Zone of skin (tissue), 1 donor: ENCODE measurements around the gene UTS2R.

DNA sequence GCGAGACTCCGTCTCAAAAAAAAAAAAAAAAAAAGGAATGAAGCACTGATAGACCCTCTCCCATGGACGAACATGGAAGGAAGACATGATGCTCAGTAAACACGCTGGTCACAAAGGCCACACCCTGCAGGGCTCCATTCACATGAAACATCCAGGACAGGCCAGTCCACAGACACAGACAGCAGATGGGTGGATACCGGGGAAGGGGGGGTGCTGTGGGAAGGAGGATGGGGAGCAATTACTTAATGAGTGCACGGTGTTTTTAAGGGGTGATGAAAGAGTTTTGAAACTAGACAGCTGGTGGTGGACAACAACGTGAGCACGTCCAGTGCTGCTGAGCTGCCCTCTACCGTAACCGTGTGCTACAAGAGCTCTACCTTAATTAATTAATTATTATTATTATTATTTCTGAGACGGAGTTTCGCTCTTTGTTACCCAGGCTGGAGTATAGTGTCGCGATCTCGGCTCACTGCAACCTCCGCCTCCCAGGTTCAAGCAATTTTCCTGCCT lies 6.0 kb upstream of the SLC16A3 start:
- RRBS = no CpG with 5 or more reads among the region's 16 CpGs

DNA sequence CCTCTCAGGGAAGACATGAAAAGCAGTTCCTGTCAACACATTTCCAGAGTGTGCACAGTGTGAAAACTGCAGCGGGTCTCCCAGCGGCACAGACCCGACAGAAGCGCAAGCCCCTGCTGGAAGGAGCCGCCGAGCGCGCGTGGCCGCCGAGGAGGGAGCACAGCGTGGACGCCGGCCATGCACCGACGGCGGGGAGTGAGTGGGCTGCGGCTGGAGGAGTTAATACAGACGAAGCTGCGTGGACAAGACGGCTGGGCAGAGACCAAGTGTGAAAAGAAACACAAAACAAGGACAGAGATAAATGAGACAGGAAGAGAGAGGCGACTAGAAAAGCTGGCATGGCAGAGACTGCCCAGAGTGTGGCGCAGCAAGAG lies 16.3 kb downstream of the SLC16A3 start:
- RRBS = no CpG with 5 or more reads among the region's 23 CpGs

DNA sequence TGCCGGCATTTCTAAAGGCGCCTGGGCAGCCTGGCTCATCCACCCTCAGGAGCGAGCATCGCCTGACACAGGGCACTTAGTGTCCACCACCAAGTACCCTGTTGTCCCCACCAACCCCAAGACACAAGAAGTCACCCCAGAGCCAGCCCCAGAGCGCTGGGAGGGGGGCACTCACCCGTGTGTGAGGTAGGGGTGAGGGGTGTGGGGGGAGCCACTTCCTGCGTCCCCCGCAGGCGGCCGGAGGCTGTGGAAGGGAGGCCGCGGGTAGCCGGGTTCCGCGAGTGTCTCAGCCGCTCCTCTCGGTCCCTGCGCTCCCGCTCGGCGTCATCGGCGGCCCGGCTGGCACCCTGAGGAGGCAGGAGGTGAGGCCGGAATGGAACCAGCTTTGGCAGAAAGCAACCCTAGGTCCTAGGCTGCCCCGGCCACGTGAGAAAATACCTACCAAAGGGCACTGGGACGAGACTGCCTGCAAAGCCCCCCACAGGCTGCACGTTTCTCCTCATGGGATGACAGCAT lies 20.5 kb downstream of the SLC16A3 start:
- RRBS = 96% methylated on average over 13 of the region's 29 CpGs

DNA sequence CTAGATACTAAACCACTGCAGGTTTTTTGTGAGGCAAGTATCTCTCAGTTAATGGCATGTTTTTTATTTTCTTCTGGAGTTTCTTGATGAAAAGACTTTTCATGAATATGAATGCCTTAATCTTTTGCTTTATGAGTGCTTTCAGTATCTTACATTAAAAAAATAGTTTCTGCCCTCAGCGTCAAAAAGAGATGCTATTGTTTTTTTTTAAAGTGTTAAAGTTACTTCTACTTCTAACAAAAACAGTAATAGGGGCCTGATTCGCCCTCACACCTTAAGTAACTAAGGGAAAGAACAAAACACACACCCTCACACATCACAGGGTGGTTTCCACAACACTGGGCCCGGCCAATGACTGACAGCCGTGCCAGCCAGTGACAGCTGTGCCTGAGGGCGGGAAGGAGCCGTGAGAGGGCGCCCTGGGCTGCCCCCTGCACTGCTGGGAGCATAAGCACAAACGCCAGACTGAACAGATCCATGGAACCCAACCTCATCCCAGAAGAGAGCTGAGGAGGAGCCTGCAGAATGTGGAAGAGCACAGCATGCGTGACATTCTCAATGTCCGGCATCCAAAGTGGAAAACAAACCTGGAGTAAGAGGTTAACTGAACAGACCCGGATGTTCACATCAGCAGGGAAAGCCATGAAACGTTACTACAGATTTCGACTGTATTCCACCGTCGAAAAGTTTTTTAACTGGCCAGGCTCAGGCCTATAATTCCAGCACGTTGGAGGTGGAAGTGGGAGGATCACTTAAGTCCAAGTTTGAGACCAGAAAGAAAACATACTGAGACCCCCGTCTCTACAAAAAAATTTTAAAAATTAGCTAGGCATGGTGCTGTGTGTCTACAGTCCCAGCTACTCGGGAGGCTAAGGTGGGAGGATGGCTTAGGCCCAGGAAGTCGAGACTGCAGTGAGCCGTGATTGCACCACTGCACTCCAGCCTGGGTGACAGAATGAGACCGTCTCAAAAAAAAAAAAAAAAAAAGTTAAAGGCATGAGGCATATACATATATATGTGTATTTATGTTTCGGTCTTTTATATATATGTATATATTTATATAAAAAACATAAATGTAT lies 15.9 kb downstream of the CSNK1D start:
- RRBS = 90% methylated on average over 1 of the region's 22 CpGs

- RRBS = no CpG with 5 or more reads among the region's 14 CpGs
Measured at GRCh38 chr17:82260361-82261517, 12.8 kb downstream of the CSNK1D start.

- RRBS = 11% methylated on average over 3 of the region's 13 CpGs
Measured at GRCh38 chr17:82327948-82328297, 5.6 kb downstream of the SECTM1 start.

GRCh38 chr17:82332065-82332563 lies 1.5 kb downstream of the SECTM1 start:
- RRBS = no CpG with 5 or more reads among the region's 22 CpGs

DNA sequence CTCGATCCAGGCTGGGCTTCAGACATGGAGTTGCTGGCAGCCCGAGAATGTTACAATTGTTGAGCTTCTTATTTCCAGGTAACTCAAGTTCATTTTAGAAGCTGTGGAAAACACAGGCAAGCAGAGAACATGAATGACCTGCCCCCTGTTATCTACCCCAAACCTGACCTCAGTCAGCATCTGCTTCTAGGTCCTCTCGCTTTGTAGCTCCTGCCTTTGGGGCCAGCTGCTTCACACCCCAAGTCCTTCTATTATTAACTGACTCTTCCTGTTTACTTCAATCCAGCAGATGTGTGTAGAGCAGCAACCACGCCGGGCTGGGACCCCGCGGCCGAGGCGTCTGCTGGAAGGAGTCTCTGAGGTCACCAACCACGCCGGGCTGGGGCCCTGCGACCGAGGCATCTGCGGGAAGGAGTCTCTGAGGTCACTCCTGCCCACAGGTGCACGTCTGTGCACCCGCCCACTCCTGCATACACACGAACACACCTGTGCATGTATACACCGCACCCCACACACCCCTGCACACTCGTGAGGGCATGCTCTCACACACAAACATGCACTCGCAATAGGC lies 7.9 kb upstream of the TEX19 start:
- RRBS = 73% methylated on average over 7 of the region's 20 CpGs

- RRBS = 2% methylated on average over 37 of the region's 64 CpGs
Measured at GRCh38 chr17:82371369-82371882, at the start of gene UTS2R. TSS of gene UTS2R (plus strand) at chr17:82371765.

- RRBS = 11% methylated on average over 9 of the region's 24 CpGs
Measured at GRCh38 chr17:82384535-82385138, 13.1 kb downstream of the UTS2R start.

- RRBS = no CpG with 5 or more reads among the region's 13 CpGs
Measured at GRCh38 chr17:82488785-82489687, 30.5 kb downstream of the NARF start.

DNA sequence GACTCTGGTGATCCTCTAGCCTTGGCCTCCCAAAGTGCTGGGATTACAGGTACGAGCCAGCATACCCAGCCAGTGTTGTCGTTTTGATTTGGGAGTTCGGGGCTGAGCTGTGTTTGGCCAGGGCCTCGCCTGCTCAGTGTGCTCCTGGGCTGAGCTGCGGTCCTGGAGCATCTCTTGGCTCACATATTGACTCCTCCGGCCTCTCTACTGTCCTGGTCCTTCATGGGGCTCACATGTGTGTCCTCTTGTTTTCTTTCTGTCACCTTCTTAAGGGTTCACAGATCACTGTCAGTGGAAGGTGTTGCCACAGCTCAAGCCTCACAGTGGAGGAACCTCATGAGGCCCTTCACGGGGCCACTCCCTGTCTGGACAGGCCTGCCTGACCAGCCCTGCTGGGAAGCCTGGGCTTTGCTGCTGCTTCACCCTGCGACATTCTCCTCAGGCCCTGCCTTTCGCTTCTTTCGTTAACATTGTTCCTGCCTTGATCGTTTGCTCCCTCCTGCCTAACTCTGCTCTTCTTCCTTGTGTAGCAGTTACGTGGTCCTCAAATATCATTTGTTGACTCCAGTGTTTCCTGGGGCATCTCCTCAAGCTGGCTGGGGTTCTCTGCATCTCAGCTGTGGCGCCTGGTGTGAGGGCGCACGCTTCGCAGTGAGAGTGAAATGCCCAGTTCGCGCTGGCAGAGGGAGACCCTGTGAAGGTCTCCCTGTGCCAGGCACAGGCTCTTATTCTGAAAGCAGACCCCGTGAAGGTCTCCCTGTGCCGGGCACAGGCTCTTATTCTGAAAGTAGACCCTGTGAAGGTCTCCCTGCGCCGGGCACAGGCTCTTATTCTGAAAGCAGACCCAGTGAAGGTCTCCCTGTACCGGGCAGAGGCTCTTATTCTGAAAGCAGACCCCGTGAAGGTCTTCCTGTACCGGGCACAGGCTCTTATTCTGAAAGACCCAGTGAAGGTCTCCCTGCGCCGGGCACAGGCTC lies 55.8 kb downstream of the WDR45B start:
- RRBS = 0% methylated on average over 1 of the region's 27 CpGs

DNA sequence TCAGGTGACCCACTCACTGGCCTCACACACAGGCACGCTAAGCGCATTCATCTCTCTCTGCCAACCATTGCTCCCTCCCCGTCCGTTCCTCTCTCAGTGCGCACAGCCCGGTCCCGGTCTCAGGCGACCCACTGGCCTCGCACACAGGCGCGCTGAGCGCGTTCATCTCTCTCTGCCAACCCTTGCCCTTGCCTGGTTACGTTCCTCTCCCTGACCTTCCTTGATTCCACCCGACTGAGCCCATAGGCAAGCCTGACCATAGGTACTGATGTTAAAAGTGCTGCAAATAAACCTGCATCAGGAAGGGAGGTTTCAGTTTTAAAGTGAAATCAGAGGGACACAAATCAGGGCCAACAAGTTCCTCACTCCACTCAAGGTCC lies 20.7 kb downstream of the WDR45B start:
- RRBS = 40% methylated on average over 4 of the region's 15 CpGs

- RRBS = 95% methylated on average over 7 of the region's 31 CpGs
Measured at GRCh38 chr17:82658354-82658880, 10.2 kb upstream of the WDR45B start.

GRCh38 chr17:82697298-82697828 lies 1.1 kb downstream of the RAB40B start:
- RRBS = 10% methylated on average over 1 of the region's 34 CpGs

GRCh38 chr17:82698789-82699223 lies 308 bp upstream of the RAB40B start:
- RRBS = under 1% methylated on average over 21 of the region's 45 CpGs

DNA sequence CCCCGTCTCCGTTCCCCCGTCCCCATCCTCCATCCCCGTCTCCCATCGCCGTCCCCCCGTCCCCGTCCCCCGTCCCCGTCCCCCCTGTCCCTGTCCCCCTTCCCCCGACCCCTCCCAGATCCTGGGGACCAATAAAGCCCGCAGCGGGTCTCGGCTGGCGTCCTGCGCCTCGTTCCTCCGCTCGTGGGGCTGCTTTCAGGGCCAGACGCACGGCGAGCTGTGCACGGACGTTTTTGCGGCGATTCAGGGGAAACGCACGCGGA lies 896 bp upstream of the TBCD start:
- RRBS = no CpG with 5 or more reads among the region's 29 CpGs

DNA sequence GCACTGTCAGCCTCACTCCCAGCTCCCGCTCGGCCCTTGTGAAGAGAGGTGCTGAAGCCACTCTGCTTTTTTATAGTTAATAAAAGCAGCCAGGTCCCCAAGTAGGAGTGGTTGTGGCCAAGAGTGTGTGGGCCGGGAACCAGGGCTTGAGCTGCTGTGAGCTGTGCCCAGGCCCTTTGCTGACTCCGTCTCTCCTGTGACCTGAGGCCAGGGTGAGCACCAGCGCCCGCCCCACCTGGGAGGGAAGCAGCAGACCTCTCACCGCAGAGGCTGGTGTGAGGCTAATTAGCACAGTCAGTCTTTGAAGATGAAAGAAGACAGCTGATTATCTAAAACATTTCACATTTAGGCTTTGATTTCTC lies 36.7 kb downstream of the TBCD start:
- RRBS = no CpG with 5 or more reads among the region's 7 CpGs

- RRBS = 86% methylated on average over 2 of the region's 13 CpGs
Measured at GRCh38 chr17:82795234-82795549, 43.3 kb downstream of the TBCD start.

DNA sequence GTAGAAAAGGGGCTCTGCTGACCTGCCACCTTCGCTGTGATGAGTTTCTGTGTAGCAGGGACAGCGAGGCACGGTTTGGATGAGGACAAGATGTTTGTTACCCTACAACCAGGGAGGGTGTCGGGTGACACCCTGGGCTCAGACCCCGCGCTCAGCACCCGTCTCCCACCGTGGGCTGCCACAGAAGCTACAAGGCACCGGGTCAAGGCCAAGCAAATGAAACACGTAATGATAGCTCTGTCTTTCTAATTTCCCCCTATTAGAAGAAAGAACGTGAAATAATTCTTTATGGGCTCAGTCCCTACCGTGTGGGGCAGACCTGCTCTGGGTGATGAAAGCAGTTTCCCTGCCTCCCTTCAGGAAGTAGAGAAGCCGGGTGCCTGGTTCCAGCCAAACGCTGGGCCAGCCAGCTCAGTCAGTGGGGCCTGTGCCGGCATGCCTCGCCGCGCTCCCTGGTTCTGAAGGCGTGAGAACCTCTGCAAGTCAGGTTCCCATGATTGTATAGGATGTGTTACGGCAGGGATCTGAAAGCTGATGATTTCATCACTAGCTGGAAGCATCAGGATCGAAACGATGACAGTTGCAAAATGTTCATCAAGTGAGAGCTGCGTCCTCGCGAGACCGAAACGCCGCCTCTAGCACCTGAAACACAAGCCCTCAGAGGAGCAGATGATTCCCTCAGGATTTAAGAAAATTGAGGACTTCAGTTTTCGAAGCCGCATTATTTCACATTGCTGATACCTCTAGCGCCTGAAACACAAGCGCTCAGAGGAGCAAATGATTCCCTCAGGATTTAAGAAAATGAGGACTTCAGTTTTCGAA lies 3.8 kb downstream of the ZNF750 start:
- RRBS = 13% methylated on average over 3 of the region's 33 CpGs